ENCODE data around the gene RPL9.

- PRO-cap, result no peak
These were observed 271.6 kb downstream of the PTTG2 start for GRCh38 chr4:38231909-38232153.

GRCh38 chr4:38325055-38325593, 338.9 kb upstream of the KLF3 start:
- PRO-cap, result no peak

DNA sequence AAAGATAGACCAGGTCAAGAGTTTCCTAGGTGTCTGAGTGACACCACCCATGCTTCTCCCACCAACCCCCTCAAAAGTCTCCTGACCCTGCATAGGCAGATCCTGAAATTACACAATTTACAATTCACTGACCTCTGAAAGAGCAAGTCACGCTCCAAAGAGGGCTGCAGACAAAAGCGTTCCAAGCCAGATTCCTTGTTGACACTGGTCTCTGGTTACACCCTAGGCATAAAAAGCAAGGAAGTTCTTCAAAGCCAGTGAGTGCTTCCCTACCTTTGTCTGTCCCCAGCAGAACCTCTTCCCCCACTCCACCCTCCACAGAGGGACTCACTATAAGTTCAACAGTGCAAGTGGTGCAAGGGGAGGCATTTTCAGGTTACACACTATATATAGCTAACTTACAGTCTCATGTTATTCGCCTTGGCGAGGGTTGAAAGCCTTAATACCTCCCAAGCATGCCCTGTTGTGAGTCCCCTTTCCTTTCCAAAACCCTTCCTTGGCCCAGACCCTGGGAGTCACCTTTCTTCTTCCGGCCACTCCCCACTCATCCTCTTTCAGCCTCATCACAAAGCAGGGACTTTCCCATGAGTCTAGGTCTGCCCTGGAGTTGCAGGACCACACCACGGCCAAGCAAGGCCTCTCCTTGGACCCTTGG, 58.1 kb upstream of the KLF3 start:
- PRO-cap, result no peak

- PRO-cap, result no peak
These were observed 2.5 kb upstream of the KLF3 start for GRCh38 chr4:38661449-38661938.

- PRO-cap, result unidirectional peak, minus-strand start at chr4:38671194
These were observed 7.0 kb downstream of the KLF3 start for GRCh38 chr4:38670780-38671626.

DNA sequence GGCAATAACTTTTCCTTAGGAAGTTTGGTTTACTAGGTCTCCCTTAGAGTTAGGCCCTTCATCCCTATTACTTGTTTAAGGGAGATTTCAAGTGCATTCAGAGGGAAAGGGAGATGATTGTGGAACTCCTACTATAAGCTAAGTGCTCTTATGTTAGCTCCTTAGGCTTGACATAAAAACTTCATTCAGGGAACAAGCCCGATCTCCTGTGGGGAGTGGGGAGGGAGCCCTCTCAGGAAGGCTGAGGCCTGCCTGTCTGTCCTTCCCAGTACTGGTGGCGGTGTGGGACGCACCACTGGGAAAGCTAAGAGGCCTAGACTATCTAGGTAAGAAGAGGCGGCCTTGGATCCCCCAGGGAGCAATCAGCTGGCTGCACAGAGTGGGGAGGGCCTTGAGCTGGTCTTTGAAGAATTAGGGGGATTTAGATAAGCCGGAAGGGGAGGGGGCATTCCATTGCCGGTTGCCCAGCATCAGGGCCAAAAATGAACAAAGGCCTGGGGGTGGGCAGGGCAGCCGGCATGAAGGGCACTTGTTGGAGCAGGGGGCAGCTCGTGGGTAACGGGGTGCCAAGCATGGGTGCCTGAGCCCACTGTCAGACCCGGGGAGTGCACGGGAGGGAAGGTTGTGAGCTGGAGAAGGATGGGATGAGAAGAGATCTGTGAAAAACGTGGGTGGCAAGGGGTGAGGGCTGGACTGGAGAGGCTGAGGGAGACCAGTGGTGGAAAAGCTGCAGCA, 8.3 kb downstream of the KLF3 start:
- PRO-cap, result no peak

- PRO-cap, result no peak
These were observed 25.3 kb downstream of the KLF3 start for GRCh38 chr4:38689048-38690036.

DNA sequence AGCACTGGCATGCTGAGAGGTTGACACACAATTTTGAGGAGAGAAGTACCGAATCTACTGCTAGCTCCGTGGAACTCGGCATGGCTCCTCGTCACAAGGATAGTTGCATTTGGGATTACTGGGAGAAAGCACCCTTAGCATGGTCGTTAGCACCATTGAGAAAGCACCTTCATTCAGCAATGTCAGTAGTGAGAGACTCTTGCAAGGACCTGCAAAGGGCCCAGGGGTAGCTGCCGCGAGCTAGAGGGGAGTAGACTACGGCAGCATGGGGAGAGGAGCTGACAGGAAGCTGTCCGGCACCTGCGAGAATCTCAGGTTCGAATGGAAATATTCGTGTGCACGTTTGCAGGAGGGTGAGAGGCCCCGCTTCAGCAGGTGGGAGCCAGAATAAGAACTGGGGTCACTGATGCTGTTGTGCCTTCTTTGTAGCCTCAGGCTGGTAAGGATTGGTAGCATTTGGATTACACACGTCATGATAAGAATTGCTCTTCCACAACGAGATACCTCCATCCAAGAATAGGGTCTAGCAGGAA, 20.2 kb downstream of the TLR10 start:
- PRO-cap, result no peak

DNA sequence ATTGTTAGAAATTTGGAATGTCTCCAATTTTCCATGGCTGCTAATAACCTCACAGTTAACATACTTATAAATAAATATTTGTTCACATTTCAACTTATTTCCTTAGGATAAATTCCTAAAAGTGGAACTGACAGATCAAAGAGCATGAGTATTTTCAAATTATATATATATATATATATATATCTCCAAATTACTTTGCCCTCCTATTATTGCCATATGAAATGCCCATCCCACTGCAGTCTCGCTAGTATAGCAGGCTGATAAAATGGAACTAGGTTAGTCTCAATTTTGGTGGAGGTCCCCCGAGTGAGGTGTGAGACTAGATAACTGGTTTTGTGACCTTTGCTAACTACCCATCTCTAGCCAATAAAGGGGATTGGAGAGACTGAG, 9.9 kb upstream of the TLR10 start:
- PRO-cap, result no peak

DNA sequence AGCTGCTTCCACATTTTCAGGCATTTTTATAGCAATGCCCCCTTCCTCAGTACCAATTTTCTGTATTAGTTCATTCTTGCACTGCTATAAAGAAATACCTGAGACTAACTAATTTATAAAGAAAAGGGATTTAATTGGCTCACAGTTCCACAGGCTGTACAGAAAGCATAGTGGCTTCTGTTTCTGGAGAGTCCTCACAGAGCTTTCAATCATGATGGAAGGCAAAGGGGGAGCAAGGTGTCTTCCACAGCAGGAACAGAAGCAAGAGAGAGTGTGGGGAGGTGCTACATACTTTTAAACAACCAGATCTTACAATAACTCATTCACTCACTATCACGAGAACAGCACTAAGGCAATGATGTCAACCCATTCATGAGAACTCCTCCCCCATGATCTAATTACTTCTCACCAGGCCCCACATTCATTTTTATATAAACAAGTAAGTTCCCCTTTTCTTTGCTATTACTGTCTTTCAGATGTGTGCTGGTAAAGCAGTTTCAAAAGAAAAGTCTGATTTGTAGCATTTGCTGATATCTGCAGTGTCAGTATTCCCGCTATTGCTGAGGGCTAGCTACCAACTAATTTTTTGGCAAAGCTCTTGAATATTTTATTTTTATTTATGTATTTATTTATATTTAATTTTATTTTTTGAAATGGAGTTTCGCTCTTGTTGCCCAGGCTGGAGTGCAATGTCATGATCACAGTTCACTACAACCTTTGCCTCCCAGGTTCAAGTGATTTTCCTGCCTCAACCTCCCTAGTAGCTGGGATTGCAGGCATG, 11.9 kb upstream of the TLR1 start:
- PRO-cap, result unidirectional peak, minus-strand start at position 263 of the sequence; unidirectional peak, minus-strand start at position 316 of the sequence

GRCh38 chr4:38949524-38949935, 81.9 kb downstream of the FAM114A1 start:
- PRO-cap, result no peak

DNA sequence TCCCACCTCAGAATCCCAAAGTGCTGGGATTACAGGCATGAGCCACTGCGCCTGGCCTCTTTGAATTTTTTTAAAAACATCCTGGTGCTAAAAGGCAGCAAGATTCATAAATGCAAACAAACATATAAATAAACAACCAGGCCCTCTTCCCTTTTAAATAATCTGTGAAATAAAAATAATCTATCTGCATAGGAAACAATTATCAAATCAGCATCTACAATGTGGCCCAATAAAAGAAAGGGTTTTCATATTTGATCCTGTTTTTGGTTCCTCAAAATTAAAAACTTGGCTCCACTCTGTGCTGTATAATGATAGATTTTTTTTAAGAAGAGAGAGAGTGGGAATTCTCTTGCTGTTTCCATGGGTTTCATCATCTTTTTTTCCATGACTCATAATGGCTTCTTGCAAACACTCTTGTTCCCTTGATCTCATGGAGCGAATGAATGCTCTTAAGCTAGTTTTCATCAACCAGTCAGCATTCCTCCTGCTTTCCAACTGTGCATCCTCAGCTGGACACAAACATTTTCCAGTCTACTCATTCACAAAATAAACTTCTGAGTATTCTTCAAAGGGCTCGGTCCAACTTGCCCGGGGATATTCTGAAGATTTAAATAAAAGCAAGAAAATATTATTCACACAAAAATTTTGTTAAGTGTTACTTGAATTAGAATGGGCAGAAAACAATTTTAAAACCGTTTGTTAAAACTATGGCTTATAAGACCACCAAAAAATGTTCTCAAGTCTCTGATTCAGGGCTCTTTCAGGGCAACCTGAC, 65.0 kb downstream of the TMEM156 start:
- PRO-cap, result no peak

- PRO-cap, result no peak
These were observed 5.3 kb upstream of the TMEM156 start for GRCh38 chr4:39037408-39038023.

DNA sequence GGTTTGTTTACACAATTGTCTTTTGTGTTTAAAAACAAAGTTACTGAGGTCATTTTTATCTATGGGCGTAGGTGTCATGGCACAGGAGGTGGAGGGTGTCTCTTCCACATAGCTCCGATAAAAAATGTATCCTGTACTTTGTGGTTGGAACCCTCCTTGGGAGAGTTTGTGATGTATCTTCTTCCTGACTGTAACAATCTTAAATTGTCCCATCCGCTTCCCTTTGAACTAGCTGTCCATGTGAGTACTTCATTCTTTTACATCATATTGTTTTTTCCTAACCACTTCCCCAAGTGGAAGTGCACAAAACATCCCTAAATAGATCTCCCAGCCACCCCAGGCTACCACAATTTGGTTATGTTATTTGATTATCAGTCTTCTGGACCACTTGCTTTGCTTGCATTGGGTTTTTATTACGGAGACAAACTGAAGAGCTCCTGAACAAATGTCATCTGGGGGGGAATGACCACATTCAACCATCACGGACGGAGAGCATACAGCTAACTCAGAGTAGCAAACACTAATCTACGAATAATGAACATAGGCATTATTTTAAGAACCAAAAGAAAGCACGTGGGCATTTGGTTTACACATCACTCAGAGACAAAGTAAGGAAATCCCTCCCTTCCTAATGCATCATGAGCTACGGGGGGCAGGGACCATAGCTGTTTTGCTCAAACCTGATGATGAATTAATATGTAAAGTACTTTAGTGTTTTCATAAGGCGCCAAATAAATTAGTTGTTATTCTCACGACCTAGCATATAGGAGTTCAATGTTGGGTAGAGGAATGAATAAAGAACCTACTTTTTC, 11.4 kb upstream of the TMEM156 start:
- PRO-cap, result unidirectional peak, minus-strand start at position 119 of the sequence; unidirectional peak, minus-strand start at position 195 of the sequence; bidirectional peak, plus-strand start at position 639 of the sequence, minus-strand start at position 529 of the sequence

GRCh38 chr4:39231606-39232518, 49.5 kb downstream of the WDR19 start:
- PRO-cap, result no peak

DNA sequence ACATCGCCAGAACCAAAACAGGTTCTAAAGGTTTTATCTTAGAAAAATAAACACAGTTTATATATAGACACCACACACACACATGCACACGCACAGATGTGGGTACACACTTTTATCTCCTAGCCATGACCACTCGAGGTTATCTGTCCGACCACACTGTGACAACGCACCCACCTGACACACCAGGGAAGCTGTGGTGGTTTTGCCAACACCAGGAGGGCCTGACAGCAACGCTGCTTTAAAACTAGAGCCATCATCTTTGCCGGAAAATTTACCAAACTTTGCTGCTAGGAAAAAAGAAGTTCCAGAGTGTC, 59.8 kb downstream of the RFC1 start:
- PRO-cap, result no peak

DNA sequence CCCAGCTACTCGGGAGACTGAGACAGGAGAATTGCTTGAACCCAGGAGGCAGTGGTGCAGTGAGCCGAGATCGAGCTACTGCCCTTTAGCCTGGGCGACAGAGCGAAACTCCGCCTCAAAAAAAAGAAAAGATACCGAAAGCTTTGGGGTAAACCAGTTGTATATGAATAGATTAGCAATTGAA, 618 bp upstream of the RFC1 start:
- PRO-cap, result no peak

- PRO-cap, result no peak
These were observed 1.0 kb upstream of the RFC1 start for GRCh38 chr4:39367072-39367651.

- PRO-cap, result no peak
These were observed 7.3 kb downstream of the RPL9 start for GRCh38 chr4:39451286-39452015.

- PRO-cap, result bidirectional peak, plus-strand start at chr4:39459058, minus-strand start at chr4:39458911
These were observed at the start of gene RPL9 for GRCh38 chr4:39457874-39458998. Gene RPL9, minus strand, starts transcription at chr4:39458922.